Measurements from ENCODE around the gene TAS2R20.

DNA sequence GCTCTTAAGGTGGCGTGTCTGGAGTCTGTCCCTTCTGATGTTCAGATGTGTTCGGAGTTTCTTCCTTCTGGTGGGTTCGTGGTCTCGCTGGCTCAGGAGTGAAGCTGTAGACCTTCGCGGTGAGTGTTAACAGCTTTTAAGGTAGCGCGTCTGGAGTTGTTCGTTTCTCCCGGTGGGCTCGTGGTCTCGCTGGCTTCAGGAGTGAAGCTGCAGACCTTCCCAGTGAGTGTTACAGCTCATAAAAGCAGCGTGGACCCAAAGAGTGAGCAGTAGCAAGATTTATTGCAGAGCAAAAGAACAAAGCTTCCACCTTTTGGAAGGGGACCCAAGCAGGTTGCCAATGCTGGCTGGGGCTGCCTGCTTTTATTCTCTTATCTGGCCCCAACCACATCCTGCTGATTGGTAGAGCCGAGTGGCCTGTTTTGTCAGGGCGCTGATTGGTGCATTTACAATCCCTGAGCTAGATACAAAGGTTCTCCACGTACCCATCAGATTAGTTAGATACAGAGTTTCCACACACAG is 12.0 kb downstream of the GABARAPL1 start:
- PRO-cap, result no peak
- RAMPAGE, long total RNA, 4 experiments, result no peak in any of the 4 experiments

DNA sequence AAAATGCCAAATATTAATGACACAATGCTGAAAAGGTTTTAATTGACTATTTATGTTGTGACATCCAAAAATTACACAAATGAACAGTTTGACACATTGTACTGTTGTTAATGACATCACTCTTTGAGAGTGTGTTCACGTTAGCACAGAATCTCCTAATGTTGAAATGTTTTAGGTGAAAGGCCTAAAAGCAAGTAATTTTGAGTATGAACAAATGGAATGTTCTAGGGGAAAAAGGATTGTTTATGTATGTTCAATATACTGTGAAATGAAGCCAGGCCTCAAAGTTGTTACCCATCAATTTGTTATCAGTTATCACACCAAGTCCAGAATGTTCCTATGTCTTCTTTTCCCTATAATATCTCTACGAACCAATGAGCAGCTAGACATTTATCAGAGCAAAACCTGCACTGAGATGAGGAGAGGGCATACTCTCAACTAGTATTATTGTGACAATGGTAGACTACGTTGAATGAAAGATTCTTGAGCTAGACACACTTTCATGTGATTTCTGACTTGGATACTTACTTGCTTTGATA is 796 bp downstream of the KLRD1 start:
- PRO-cap, result no peak
- RAMPAGE, long total RNA, 4 experiments, result no peak in any of the 4 experiments

- PRO-cap, result no peak
- RAMPAGE, long total RNA, 4 experiments, result no peak in any of the 4 experiments
These were observed 3.5 kb downstream of the KLRD1 start for GRCh38 chr12:10311118-10311669.

DNA sequence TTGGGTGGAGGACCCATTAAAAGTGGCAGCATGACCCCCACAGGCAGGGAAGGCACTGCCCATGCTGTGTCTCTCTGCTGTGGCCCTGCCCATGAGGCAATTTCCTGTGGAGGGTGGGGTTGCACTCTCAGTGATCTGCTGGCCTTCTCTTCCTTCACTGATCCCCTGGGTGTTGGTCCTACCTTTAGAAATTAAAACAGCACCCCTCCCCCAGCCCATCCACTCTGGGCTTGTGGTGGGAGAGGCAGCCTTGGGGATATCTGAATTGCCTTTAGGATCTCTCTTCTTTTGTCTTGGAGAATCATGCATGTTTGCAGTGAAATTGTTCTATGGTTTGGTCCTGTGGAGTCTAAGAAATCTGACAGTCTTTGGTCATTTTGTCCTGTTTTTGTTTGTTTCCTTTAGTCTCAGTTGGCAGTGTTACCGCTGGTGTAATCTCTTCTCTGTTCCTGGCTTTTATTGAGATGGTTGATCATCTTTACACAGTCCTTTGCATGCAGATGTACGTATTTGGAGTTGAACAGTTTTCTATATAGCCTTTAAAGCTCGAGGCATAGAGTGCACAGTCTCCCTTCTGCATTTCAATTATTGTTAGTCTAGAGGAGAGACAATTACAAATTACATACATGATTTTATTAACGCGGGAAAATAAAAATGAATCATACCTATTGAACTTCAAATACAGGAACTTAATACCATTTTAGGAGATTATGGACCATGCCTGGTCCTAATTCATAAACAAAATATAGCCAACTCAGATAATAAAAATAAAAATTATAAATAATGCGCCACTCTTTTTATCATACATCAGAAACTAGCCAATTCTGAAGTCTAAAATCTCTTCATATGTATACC is 17.0 kb downstream of the KLRK1 start:
- PRO-cap, result bidirectional peak, plus-strand start at position 160 of the sequence, minus-strand start at position 93 of the sequence
- RAMPAGE, long total RNA, 4 experiments, result start-site peak on the minus strand in 1 of 4 experiments, centred at position 478 of the sequence, 10 reads per replicate

DNA sequence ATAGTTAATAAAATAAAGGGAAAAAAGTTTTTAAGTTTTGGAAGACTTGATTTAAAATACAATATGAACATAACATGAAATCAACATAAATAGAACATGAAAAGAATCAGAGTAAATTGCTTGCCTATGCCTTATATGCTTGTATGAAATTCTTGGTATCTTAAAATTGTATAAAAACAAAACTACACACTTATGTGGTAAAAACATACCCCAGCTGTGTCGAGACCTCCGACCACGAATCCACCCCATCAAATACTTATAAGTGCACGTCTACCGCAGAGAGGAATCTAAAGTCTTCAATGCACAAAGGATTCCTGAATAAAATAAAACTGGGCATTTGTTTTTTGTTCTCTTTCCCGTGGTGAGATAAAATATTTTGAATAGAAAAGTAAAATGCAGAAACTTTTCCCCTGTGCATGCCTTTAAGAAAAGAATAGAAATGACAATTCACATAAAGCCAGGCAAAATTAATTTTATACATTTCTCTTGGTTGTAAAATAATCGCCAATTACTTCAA is 1.2 kb downstream of the KLRK1 start:
- PRO-cap, result no peak
- RAMPAGE, long total RNA, 4 experiments, result no peak in any of the 4 experiments

DNA sequence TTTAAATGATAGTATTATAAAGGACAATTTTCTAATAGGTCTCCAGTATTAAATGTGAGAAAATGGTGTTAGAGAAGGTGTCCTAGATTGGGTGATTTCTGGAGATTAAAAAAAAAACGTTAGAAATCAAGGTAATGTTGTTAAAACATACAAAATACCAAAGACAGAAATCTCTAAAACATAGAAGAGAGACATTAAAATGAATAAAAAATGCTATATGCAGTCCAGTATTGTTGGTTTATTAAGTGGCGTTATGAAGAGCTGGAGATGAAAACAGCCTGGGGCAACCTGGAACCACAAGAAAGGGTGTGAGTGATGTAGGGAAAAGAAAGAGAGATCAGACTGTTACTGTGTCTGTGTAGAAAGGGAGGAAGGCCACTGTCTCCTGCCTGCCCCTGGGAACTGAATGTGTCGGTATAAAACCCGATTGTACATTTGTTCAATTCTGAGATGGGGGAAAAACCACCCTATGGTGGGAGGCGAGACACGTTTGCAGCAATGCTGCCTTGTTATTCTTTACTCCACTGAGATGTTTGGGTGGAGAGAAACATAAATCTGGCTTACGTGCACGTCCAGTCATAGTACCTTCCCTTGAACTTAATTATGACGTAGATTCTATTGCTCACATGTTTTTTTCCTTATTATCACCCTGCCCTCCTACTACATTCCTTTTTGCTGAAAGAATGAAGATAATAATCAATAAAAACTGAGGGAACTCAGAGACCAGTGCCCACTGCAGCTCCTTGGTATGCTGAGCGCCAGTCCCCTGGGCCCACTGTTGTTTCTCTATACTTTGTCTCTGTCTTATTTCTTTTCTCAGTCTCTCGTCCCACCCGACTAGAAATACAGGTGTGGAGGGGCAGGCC is 4.7 kb upstream of the KLRK1 start:
- PRO-cap, result no peak
- RAMPAGE, long total RNA, 4 experiments, result no peak in any of the 4 experiments

DNA sequence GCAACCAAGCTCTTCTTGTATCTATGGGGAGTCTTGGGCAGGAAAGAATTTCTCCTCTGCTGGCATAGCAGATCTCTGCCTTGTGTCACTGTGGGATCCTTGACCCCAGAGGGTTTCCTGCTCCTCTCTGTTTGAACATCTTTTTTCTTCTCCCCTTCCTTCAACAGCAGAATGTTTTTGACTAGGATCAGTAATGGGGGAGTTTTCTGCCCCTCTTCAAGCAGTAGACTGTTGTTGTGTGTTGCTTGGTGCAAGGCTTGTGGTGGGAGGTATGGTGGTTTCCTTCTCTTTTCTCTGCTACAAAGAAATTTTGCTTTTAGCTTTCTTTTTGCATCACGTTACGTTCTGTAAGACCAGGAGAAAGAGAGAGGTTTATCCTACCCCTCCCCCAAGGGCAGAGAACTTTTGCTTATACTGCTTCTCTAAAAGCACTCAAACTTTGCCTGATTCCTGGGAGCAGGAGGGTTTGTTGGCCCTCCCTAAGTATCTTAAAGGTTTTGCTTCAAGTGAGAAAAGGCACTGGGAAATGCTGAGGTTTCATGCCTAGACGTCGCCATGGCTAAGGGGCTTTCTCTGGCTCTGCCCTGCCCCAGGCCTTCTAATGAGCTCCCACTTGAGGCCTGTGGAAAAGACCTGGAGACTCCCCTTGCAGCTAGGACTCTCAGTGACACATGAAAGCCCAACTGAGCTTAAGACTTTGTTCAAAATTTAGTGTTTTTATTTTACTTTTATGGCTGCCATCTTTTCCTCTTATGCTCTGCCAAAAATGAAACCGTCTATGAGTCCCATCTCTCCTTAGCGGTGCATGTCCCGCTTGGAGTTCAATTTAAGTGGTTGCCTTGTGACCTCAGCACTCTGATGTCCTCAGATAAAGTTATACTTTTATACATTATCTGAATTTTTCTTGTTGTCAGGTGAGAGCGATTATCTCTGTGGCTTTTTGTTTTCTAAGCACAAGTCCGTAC is 49.2 kb downstream of the EIF2S3B start:
- PRO-cap, result no peak
- RAMPAGE, long total RNA, 4 experiments, result no peak in any of the 4 experiments

DNA sequence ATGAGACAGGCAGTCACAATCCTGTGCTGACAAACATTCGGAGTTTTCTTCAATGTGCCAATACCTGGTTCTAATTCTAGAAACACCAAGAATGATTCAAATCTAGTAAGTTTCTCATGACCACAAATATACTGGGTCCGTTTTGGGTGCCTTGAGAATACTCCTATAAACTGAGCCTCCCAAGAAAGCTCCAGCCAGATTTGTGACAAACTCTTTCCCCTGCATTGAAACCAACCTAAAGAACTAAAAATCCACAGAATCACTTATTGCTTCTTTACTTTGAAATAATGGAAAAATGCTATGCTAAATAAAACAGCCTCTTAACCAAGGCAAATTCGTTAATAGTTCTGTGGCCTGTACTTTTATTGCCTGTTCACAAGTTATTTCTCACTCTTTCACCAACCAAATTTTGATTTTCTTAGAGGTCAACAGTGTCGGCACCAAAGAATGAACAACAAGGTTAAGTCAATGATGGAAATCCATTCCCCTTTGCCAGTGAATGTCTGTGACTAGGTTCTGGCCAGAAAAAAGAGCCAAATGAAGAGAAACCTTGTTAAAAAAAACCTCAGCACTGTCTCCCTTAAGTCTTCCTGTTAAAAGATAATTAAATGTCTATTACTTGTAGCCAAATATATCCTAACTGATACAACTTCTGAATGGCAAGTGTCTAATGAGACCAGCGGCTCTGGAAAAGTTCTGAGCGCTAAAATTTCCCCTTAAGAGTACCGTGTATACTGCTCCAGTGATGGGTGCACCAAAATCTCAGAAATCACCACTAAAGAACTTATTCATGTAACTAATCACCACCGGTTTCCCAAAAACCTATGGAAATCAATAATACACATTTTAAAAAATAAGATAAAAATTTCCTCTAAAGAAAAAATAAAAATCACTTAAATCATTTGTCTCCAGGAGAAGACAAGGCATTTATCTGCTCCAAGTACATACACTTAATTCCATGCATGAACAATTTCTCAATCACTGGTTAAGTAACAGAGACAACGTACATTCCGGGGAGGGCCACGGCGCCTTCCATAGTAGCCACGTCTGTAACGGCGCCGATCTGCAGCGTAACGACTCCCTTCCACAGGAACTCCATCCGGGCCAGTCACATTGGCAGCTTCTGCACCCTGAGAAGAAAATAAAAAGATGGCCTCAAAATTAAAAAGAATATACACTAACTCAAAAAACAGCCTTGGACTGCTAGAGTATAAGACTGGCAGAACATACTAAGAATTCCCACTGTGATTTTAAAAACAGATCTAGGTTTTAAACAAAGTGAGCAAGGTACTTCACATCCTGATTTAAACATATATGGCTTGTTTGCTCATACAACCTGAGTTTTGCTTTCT is 10.4 kb downstream of the YBX3 start:
- PRO-cap, result no peak
- RAMPAGE, long total RNA, 4 experiments, result start-site peak on the minus strand in 1 of 4 experiments, centred at positions 427 to 1,075 of the sequence, 11 to 19 reads per replicate

GRCh38 chr12:10717166-10718009 is 5.7 kb downstream of the YBX3 start:
- PRO-cap, result no peak
- RAMPAGE, long total RNA, 4 experiments, result no peak in any of the 4 experiments

DNA sequence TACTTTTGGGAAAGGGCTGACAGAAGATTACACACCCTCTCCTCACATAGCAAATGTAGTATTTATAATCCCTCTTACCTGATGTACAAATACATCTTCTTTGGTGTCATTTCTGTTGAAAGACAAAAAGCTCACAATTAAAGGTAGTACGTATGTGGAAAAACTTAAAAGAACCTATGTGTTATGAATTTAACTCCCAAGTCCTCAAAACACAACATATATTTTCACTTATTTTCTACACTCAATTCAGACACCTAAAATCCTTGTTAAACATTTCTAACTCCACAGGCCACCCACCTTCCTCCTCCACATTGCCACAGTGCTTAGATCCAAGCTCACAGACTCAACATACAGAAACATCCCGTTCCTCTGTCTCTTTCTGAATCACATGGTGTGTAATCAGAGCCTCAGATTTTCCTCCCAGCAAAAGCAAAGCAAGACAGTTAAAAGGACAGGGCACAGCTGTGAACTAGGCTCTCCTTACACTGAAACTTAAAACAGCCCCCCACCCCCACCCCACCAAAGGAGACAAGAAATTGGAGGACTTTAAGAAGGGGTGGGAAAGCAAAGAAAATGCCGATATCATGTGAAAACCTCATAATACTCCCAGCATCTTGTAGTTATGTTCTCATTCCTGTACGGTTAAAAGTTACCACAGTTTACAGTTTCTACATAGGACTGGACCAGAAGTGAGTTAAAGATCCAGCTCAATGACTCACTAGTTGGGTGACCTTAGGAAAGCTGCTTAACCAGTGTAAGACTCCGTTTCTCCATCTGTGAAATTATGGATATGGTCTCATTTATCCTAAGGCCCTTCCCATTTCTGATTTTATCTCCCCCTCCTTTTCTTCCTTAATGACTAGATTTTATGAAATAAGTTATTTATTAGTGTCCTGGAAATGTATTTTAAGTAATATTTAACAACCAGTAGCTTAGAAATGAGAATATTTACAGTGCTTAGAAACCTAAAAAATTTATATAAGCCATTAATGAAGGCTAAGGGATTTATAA is 4.8 kb downstream of the YBX3 start:
- PRO-cap, result no peak
- RAMPAGE, long total RNA, 4 experiments, result no peak in any of the 4 experiments

GRCh38 chr12:10942825-10943508 is 3.9 kb upstream of the TAS2R14 start:
- PRO-cap, result no peak
- RAMPAGE, long total RNA, 4 experiments, result start-site peak on the minus strand in 1 of 4 experiments, at chr12:10942839-10943499 at its widest, 42 reads per replicate

GRCh38 chr12:10998068-10998709 is at the start of gene TAS2R20:
Gene TAS2R20, minus strand, starts transcription at chr12:10998304.
- PRO-cap, result no peak
- RAMPAGE, long total RNA, 4 experiments, result no peak in any of the 4 experiments

- PRO-cap, result no peak
- RAMPAGE, long total RNA, 4 experiments, result start-site peak on the minus strand in 1 of 4 experiments, at chr12:11145290-11145665 at its widest, 10 reads per replicate
These were observed 10.6 kb upstream of the TAS2R30 start for GRCh38 chr12:11144948-11145590.

DNA sequence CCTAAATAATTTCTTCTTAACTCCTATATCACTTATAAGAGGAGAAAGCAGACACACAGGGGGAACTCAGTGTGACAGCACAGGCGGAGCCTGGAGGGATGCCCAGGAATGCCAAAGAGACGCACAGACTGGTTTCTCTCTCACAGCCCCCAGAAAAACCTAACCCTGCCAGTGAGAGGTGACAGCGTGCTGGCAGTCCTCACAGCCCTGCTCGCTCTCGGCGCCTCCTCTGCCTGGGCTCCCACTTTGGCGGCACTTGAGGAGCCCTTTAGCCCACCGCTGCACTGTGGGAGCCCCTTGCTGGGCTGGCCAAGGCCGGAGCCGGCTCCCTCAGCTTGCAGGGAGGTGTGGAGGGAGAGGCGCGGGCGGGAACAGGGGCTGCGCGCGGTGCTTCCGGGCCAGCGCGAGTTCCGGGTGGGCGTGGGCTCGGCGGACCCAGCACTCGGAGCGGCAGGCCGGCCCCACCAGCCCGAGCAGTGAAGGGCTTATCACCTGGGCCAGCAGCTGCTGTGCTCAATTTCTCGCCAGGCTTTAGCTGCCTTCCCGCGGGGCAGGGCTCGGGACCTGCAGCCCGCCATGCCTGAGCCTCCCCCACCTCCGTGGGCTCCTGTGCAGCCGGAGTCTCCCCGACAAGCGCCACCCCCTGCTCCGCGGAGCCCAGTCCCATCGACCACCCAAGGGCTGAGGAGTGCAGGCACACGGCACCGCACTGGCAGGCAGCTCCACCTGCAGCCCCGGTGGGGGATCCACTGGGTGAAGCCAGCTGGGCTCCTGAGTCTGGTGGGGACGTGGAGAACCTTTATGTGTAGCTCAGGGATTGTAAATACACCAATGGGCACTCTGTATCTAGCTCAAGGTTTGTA is 102.3 kb upstream of the ETV6 start:
- PRO-cap, result no peak
- RAMPAGE, long total RNA, 4 experiments, result no peak in any of the 4 experiments

DNA sequence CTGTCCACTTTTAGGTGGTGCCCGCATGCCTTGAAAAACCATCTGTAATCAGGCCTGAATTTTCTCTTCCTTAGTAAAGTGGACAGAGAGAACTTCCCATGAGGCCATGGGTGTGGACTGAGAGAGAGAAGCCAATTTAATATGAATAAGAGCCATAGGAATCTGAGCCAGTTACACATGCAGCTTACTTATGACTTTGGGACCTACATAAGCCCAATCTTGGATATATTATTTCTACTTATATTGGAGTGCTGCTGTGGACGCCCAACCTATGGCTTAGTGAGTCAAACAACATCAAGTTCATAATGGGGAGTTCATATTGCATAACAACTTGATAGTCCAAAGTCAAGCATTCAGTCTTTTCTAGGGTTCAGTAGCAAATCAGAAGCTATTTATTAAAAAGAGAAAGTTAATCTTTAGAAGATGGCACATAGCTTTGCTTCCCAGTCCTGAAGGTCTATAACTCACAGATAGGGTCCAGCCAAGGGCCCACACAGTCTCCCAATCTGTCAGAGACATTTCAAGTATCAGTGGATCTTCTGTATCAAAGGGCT is 11.0 kb upstream of the ETV6 start:
- PRO-cap, result no peak
- RAMPAGE, long total RNA, 4 experiments, result no peak in any of the 4 experiments

DNA sequence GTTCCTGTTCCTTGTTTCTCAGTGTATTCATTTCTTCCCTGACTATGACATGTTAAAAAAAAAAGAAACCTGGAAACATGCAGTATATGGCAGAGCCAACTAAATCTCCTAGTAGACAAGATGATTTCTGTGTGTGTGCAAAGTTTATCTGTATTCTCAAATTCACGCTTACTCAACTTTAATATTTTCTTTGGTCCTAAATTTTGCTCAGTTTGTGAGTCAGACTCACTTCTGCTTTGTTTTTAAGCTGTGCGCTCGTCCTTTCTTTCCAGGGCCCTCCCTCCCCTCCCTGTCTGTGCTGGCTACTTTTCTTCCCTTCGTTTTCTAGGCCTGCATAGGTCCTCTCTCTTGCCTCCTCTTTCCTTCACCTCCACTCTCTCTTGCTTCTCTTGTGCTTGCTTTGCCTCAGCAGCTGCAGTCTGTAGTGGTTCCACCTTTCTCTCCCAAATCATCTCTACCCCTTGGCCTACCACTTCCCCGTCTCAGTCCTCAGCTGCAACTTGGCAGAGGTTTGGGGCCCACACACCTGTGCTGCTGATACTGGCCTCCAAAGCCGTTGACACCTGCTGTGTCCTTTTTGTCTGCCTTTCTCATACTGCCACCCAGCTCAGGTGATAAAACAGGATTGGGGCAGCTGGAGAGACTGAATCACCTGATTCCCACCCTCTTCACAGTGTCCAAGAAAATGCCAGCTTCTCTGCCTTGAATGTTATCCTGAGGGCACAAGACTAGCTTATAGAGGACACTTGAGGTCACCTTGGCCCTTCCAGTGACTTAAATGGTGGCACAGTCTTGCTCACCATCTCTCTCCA is 103.5 kb downstream of the ETV6 start:
- PRO-cap, result bidirectional peak, plus-strand start at position 502 of the sequence, minus-strand start at position 456 of the sequence
- RAMPAGE, long total RNA, 4 experiments, result no peak in any of the 4 experiments

DNA sequence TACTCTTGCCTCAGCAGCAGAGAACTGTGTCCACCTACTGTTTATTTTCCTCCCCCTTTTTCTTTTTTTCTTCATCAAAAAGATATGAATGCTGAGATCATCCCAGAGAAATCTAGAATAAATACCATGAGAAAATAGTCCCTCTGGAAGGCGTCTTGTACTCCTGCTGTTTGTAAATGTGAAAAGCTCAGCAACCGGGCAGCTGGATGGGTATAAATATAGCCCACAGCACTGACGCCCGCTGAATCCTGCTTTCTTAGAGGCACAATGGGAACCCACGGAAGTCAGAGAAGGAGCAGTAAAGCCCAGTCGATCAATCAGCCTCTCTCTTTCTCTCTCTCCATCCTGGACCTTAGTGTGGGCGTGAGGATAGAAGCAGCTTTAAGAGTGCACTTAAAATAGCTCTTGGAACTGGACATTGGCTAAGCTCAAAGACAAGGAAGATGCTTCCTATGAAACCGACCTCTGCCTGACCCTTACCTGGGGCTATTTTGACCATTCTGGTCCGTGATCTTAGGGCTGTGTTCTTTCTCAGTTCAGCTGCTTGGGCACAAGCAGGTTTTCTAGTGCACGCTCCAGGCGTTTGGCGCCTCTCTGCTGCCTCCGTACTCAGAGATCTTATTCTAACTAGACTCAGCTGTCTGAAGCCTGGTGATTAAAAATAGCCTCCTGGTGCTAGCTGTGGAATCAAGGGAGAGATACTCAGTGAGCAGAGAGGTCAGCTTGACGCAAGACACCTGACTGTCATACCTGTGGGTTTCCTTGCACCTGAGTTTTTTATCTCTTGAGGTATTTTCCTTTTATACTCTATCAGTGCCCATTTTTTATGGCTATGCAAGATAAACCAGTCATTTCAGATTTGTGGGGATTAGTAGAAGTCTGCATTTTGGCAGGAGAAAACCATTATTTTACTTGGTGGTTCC is 144.6 kb downstream of the ETV6 start:
- PRO-cap, result no peak
- RAMPAGE, long total RNA, 4 experiments, result start-site peak on the plus strand in 1 of 4 experiments, centred at position 336 of the sequence, 10 reads per replicate

- PRO-cap, result bidirectional peak, plus-strand start at chr12:11840602, minus-strand start at chr12:11840512
- RAMPAGE, long total RNA, 4 experiments, result no peak in any of the 4 experiments
These were observed 190.8 kb downstream of the ETV6 start for GRCh38 chr12:11840256-11840726.

GRCh38 chr12:11890980-11892184 is 179.4 kb upstream of the BCL2L14 start:
- PRO-cap, result no peak
- RAMPAGE, long total RNA, 4 experiments, result no peak in any of the 4 experiments

- PRO-cap, result no peak
- RAMPAGE, long total RNA, 4 experiments, result no peak in any of the 4 experiments
These were observed 126.8 kb upstream of the BCL2L14 start for GRCh38 chr12:11944009-11944255.

All from transverse colon (tissue), 4 donors.